Gastroesophageal sphincter (tissue), 4 donors: ENCODE results near the gene P3R3URF.

GRCh38 chr1:45343869-45344715 is 4.1 kb downstream of the TOE1 start:
- PRO-cap: no peak
- RAMPAGE, long total RNA, 4 experiments: no peak in any of the 4 experiments

- PRO-cap: no peak
- RAMPAGE, long total RNA, 4 experiments: no peak in any of the 4 experiments
Observed at GRCh38 chr1:45344868-45345735, 5.1 kb downstream of the TOE1 start.

GRCh38 chr1:45349206-45349807 is 9.3 kb downstream of the TOE1 start:
- PRO-cap: no peak
- RAMPAGE, long total RNA, 4 experiments: no peak in any of the 4 experiments

DNA sequence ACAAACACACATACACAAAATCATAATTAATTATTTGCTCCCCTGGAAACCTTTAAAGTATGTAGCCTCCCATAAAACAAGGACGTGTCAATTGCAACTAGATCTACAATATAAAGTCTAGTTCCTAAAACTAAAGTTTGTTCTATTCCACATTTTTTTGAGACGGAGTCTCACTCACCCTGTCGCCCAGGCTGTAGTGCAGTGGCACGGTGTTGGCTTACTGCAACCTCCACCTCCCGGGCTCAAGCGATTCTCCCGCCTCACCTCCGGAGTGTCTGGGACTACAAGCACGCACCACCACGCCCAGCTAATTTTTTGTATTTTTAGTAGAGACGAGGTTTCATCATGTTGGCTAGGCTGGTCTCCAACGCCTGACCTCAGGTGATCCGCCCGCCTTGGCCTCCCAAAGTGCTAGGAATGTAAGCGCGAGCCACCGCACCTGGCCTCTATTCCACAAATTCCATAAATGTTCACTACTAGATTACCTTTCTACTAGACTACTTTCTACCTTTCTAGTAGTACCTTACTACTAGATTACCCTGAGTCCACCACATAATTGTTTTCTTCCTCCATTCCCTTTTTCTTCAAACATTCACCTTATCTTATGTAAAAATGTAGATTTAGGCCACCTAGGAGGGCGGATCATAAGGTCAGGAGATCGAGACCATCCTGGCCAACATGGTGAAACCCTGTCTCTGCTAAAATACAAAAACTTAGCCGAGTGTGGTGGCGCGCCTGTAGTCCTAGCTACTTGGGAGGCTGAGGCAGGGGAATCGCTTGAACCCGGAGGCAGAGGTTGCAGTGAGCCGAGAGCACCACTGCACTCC is 1.1 kb upstream of the PRDX1 start:
- PRO-cap: no peak
- RAMPAGE, long total RNA, 4 experiments: no peak in any of the 4 experiments

GRCh38 chr1:45650278-45651725 is 26.9 kb upstream of the CCDC17 start:
- PRO-cap: no peak
- RAMPAGE, long total RNA, 4 experiments: no peak in any of the 4 experiments

- PRO-cap: no peak
- RAMPAGE, long total RNA, 4 experiments: no peak in any of the 4 experiments
Observed at GRCh38 chr1:45739993-45740212, 10.6 kb downstream of the IPP start.

- PRO-cap: no peak
- RAMPAGE, long total RNA, 4 experiments: no peak in any of the 4 experiments
Observed at GRCh38 chr1:45872101-45872528, 68.7 kb downstream of the MAST2 start.

DNA sequence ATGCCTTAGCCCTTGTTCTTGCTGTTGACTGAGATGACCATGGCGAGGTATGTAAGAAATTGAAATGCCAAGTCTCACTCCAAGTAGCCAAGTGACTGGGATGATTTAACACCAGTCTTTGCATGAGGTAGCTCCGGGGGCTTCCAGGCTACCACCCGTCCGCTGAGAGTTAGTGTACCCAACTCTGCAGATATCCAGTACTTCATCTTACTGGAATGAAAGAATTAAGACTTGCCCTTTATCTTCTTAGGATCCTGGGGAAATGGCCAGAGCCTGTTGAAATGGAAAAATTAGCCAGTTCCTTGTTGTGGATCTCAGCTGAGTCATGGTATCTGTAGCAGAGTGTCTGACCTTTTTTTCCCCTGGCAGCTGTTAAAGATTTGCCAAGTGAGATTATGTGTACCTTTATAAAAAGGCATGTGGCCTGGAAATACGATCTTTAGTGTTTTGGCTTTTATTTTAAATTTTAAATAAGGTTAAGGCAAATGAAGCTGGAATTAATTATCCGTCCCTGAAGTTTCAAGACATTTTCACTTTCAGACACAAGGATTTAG is 151.1 kb downstream of the MAST2 start:
- PRO-cap: no peak
- RAMPAGE, long total RNA, 4 experiments: no peak in any of the 4 experiments

DNA sequence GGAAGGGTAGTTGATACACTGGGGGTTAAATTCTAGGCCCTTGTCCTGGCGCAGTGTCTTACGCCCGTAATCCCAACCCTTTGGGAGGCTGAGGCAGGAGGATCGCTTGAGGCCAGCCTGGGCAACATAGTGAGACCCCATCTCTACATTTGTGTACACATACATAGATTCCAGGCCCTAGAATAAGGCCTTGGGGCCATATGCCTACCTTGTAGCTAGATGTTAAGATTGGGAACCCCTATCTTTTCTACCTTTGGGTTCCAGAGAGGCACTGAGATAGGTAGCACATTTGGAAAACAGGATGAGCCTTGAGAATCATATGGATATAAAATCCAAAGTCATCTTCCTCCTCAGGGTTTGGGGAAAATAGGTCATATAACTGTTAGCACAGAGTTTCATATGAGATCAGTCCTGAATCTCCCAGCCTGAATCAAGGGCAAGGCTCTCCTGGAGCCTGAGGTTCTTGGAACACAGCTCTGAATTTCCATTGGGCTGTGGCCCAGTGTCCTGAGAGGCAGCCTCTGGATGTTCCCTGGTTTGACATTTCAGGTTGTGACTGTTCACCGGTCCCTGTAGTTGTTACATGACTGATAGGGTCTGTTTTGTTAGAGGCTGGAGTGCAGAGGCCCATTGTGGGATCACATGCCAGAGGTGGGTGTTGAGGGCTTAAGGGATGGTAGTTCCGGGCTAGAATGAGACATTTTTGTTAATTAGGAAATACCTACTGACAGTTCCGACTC is 104.4 kb downstream of the PIK3R3 start:
- PRO-cap: no peak
- RAMPAGE, long total RNA, 4 experiments: no peak in any of the 4 experiments

- PRO-cap: no peak
- RAMPAGE, long total RNA, 4 experiments: no peak in any of the 4 experiments
Observed at GRCh38 chr1:46112901-46113597, 19.4 kb downstream of the PIK3R3 start.

DNA sequence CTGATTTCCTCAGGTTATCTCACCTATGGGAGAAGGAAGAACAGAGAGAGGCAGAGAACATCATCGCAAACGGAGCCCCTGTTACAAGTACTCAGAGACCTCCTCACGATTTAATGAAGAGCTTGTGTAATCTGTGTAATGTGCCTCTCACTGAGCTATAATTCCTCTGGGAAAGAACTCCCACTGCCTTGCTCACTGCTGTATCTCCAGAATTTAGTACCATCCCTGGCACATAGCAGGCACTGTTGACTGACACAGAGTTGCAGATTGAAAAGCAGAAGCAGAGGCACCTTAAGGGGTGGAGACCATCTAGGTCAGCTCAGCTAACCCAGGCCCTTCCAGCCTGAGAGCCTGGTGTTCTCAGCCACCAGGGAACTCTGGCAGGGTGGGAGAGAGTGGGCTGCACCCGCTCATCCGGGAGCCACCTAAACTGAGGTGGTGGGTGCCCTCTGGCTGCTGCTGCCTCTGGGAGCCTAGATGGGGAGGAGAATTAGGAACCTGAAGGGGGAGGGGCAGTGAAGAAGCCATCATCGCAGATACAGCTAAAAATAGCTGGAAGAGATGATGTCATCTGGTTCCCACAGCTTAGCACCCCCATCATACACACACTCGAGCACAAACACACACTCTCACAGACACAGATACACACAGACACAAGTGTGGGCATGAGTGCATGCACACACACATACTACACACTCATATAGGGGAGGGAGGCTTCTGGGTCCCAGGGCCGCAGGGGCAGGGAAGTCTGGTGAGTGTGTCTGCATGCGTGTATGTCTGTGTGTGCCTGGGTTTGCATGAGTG is 1.5 kb upstream of the TSPAN1 start:
- PRO-cap: no peak
- RAMPAGE, long total RNA, 4 experiments: no peak in any of the 4 experiments

DNA sequence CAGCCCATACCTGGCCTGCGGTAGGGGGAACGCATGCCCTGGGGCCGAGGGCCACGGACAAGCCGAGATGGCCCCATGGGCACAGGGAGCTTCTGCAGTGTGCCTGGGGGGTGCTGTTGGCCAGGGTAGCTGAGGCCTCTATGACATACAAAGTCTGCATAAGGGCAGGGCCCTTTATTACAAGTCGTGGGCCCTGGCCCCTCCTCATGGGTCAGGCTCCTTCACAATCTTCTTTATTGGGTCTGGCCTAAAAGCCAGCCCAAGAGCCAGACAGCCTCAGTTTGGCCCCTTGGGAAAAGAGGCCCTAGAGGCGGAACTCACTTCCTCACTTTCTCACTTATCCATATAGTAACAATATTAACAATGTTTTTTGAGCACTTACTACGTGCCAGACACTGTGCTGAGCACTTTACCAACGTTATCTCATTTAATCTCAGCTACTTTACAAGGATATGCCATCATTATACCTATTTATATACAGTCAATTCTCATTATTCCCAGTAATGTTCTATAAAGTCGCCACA is at the start of gene P3R3URF:
TSS of gene P3R3URF (minus strand) at position 94 of the 524 bp plus-strand sequence.
- PRO-cap: no peak
- RAMPAGE, long total RNA, 4 experiments: no peak in any of the 4 experiments

DNA sequence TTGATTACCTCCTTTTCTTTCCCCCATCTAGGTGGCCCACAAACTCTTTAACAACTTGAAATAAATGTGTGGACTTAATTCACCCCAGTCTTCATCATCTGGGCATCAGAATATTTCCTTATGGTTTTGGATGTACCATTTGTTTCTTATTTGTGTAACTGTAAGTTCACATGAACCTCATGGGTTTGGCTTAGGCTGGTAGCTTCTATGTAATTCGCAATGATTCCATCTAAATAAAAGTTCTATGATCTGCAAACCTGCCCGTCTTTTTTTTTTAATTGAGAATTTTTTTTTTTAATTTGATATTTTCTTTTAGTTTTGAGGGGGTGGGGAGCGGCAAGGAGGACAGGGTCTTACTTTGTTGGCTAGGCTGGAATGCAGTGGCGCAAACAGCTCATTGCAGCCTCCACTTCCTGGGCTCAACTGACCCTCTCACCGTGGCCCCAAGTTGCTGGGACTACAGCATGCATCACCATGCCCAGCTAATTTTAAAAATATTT is 13.1 kb downstream of the UQCRH start:
- PRO-cap: no peak
- RAMPAGE, long total RNA, 4 experiments: no peak in any of the 4 experiments

DNA sequence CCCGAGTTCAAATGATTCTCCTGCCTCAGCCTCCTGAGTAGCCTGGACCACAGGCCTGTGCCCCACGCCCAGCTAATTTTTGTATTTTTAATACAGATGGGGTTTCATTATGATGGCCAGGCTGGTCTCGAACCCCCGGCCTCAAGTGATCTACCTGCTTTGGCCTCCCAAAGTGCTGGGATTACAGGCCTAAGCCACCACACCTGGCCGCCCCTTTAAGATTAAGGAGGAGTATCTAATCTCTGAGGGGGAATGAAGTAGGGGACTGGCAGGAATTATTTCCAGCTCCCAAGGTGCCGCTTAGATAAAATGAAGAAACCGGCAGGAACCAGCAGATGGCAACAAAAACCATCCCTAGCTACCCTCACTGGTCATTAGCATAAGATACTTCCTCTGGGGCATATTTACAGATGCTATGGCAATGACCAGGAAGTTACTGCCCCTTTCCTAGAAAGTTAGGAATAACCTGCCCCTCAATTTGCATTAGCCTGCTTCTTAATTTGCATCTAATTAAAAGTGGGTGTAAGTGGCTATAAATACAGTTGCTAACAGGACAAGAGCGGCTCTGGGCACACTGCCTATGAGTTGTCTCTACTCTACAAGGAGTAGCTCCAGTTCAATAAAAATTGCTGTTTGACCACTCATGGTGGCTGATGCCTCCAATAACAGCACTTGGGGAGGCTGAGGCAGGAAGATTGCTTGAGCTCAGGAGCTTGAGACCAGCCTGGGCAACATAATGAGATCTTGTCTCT is 7.1 kb upstream of the NSUN4 start:
- PRO-cap: no peak
- RAMPAGE, long total RNA, 4 experiments: no peak in any of the 4 experiments

- PRO-cap: no peak
- RAMPAGE, long total RNA, 4 experiments: no peak in any of the 4 experiments
Observed at GRCh38 chr1:46522187-46522978, 12.9 kb downstream of the TMEM275 start.

- PRO-cap: no peak
- RAMPAGE, long total RNA, 4 experiments: no peak in any of the 4 experiments
Observed at GRCh38 chr1:46644933-46645603, 23.1 kb downstream of the ATPAF1 start.

DNA sequence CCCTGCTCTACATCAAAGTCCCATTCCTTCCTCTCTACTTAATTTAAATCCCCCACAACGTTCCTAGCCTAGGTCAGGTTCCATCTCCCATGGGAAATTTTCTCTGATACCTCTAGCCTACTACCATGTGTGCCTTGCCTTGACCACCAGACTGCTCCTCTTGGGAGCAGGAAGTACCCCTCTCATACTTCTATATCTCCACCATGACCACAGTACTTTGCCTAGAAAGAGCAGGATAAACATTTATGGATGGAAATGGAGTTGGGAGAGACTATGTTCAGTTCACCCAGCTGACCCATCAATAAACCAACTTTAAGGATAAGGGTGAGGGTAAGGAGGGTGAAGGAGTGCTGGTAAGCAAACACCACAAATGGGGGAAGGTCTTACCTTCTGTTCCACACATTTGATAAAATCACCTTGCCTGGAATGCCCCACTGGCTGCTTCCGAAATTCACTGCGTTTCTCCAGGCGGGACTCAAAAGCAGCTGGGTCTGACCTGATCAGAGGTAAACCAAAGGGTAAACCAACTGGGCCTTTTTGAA is 3.2 kb downstream of the ATPAF1 start:
- PRO-cap: no peak
- RAMPAGE, long total RNA, 4 experiments: no peak in any of the 4 experiments

- PRO-cap: no peak
- RAMPAGE, long total RNA, 4 experiments: no peak in any of the 4 experiments
Observed at GRCh38 chr1:46665565-46666366, 2.4 kb downstream of the ATPAF1 start.

DNA sequence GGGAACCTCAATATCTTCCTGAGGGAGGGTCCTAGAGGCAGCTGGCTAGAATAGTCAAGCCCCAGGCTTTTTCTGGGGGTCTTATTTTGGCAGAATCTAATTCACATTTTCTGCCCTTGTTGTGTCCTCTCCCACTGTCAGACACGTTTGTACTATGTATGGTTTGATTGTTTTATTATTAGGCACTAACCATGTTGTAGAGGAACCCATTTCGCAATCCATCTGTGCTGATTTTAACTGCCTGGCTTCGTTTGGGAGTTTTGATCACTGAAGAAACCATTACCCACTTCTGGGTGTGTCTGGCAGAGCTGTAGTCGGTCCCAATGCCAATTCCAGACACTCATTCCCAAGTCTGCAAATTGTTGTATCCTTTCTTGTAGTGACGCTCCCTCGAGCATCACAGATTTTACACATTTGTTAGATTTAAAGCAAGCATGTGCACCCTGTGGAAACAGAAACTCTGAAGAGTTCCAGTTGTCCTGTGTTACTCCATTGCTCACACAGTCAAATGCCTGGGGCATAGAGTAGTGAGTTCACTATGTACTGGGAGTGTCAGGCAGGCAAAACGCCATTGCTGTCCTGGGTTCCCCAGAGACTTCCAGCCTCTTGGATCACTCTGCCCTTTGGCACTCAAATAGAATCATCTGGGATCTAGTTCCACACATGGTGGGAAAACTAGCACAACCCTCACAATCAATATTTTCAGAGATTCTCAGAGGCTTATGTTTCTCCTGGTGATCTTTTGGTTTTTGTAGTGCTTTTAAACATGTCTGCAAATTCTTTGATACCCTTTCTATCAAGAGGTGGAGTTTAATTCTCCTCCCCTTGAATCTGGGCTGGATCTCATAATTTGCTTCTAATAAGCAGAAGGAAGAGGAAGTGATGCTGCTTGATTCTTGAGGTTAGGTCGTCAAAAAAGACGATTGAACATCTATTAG is 31.1 kb upstream of the EFCAB14 start:
- PRO-cap: bidirectional peak, plus-strand start at position 370 of the sequence, minus-strand start at position 149 of the sequence; bidirectional peak, plus-strand start at position 535 of the sequence, minus-strand start at position 514 of the sequence
- RAMPAGE, long total RNA, 4 experiments: no peak in any of the 4 experiments

DNA sequence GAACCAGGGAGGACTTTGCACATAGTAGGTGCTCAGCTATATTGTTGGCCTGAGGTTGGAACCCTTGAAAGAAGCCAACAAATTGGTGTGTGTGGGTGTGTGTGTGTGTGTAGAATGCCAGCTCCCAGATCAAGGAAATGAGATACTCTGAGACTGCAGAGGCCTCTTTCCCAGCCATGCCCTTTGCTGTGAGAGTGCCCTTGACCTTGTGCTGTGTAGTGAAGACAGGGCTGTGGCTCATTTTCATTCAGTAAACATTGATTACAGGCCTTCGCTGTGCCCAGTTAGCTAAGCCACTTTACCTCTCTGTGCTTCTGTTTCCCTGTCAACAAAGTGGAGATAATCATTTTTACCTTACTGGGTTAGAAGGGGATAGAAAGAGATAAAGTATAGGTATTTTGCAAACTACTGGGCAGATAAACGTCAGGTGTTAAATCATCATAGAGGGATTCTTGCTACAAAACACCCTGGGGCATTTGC is 3.3 kb downstream of the CYP4B1 start:
- PRO-cap: no peak
- RAMPAGE, long total RNA, 4 experiments: no peak in any of the 4 experiments